ENCODE measurements around a stretch of chr2.

- PRO-cap: no peak
- RAMPAGE, long total RNA, 3 experiments: no peak in any of the 3 experiments
Measured at GRCh38 chr2:61348040-61348622, 122.8 kb downstream of the USP34 start.

DNA sequence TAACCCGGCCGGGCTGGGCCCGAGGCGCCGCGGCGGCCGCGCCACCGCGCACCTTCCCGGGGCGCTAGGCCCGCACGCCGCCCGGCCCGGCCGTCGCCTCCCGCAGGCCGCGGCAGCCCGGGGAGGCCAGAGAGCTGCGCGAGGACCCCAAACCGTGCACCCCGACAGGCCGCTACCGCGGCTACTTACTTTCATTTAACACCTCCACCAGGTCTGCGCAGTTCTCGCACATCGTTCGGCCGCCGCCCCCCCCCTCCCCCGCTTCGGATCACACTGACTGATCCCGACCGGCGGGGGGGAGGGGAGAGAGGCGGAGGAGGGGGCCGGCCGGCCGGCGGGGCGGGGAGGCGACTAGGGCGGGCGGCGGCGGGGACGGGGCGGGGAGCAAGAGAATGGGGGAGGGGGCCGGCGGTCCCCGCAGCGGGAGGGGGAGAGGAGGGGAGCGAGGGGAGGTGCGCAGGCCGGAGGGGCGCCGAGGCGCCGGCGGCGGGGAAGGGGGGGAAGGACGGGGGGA, 369 bp downstream of the USP34 start:
- PRO-cap: bidirectional peak, plus-strand start outside the sequence, minus-strand start at position 255 of the sequence
- RAMPAGE, long total RNA, 3 experiments: start-site peak on the minus strand in 3 of 3 experiments, centred at positions 255 to 279 of the sequence, 48 to 133 reads per replicate

DNA sequence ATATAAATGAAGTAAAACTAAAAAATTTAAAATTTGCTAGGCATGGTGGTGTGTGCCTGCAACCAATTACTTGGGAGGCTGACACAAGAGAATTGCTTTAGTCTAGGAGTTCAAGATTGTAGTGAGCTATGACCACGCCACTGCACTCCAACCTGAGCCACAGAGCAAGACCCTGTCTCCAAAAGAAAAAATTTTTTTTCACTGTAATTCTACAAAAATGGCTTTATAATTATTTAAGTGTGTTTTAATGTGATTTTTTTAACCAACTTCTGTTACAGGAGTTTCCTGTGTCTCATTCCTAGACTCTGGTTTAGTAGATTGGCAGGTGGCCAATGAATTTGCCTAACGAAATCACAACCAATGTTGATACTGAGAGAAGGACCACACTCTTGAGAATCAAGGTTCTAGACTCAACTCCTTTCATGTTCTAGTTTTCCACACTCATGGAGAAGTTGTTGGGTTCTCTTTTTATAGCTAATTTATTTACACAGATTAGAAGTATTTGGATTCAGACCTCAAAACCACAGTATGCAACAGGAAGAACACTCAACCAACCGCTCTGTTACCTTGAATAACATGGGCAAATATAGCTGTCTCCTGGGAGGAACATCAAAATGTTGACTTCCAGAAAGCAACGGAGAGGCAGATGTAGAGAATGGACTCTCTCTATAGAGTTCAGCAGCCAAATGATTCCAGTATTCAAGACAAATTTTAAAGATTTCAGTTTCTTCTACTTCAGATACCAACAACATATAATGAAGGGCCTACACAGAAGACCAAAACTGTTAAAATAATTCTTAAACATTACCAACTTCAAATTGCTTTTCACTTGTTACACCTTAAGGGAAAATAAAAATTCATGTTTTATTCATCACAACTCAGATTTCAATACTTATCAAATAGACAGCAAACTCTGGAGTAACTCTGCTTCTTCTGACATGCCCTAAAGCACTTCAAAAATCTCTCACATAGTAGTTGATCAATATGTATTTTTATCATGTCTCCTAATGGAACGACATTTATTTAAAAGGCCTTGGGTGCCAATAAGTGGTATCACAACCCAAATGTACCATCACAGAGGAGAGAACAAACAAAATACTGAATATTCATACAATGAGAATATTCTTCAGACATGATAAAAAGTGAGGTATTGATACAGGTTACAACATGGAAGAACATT, 22.8 kb upstream of the USP34 start:
- PRO-cap: no peak
- RAMPAGE, long total RNA, 3 experiments: no peak in any of the 3 experiments

- PRO-cap: no peak
- RAMPAGE, long total RNA, 3 experiments: no peak in any of the 3 experiments
Measured at GRCh38 chr2:61512701-61513314, 25.3 kb downstream of the XPO1 start.

- PRO-cap: no peak
- RAMPAGE, long total RNA, 3 experiments: no peak in any of the 3 experiments
Measured at GRCh38 chr2:61971111-61971805, 65.8 kb downstream of the COMMD1 start.

DNA sequence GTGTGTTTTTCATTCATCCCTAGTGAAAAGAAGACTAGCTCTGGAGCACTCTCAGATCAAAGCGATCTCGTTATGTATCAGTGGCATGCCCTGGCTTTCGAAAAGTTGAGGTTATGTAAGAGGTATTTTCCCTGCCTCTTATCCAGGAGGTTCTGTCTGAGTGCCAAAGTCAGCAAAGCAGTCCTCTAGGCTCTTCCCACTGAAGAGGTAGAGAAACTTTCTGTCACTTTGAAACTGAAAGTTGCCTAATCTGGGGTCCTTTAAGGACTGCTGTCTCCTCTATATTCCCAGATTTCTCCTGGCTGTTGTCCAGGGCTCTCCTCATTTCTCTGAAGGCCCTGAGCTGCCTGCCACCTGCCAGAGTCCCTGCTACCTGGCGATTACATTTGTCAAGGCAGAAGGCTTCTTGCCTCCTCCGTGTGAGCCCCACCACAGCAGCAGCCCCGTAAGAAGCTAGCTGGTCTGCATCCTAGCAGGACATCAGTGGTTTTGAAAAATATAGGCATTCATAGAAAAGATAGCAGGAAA, 96.3 kb downstream of the B3GNT2 start:
- PRO-cap: no peak
- RAMPAGE, long total RNA, 3 experiments: no peak in any of the 3 experiments

- PRO-cap: no peak
- RAMPAGE, long total RNA, 3 experiments: no peak in any of the 3 experiments
Measured at GRCh38 chr2:62406358-62406800, 99.6 kb downstream of the TMEM17 start.

- PRO-cap: no peak
- RAMPAGE, long total RNA, 3 experiments: no peak in any of the 3 experiments
Measured at GRCh38 chr2:62424930-62425452, 81.0 kb downstream of the TMEM17 start.

GRCh38 chr2:63025603-63026238, 24.9 kb upstream of the OTX1 start:
- PRO-cap: no peak
- RAMPAGE, long total RNA, 3 experiments: no peak in any of the 3 experiments

- PRO-cap: no peak
- RAMPAGE, long total RNA, 3 experiments: no peak in any of the 3 experiments
Measured at GRCh38 chr2:63613736-63614126, 25.0 kb downstream of the MDH1 start.

DNA sequence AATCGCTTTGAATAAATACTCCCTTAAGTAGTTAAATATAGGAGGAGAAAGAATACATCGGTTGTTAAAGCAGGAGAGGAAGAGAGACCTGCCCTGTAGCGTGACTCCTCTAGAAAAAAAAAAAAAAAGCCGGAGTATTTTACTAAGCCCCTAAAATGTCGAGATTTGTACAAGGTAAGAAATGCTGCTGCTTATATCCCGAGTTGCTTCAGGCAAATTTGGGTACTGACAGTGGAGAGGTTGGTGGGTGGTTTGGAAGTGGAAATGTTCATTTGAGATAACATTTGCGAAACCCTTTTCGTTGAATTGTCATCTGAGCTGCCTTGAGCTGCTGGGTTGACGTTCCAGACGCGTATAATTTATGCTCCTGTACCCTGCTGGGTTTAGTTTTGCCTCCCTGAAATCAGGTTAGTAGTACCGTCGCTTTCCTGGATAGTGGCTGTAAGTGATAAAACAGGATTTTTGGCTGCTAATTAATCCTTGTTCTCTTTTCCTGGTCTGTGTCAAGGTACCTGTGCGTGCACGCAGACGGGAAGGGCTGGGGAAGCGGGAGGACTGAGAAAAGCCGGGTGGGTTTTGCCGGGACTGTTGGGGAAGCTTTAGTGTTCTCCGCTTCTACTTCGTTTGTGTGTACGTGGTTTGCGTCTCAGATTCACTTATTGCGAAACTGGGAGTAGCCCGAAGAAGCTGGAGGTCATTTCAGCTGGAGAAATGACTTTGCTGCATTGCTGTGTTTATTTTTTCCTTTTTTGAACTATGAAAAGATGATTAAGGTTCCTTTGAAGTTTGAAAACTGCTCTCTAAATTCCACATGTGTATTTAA, 546 bp downstream of the UGP2 start:
- PRO-cap: unidirectional peak, minus-strand start at position 626 of the sequence
- RAMPAGE, long total RNA, 3 experiments: no peak in any of the 3 experiments

DNA sequence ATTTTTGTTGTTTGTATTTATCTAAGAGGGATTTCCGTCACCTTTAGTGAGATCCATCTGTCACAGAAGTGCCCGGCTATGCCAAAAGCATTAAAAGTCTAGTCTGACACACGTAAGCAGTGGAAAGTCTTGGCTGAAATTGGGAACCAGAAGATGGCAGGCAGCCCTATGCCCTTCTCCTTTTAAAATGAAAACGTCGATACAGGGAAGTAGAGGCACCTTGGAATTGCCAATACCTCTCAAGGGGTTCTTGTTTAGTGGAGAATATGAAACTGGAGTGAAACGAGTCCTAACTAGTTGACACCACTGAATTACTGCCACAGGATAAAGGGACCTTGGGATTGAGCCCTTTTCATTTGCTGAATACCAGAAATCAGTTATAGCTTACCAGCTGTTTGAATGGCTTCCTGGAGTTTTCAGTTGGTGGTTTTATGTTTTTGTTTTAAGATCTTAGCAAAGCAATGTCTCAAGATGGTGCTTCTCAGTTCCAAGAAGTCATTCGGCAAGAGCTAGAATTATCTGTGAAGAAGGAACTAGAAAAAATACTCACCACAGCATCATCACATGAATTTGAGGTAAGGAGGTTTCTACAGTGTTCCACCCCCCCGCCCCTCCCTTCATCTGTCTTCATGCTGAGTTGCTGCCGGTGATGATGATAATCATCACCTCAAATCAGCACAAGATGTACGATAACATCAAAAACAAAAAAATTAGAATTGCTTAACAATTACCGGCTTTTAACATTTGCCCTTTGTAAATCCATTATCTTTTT, 14.3 kb downstream of the UGP2 start:
- PRO-cap: no peak
- RAMPAGE, long total RNA, 3 experiments: no peak in any of the 3 experiments

DNA sequence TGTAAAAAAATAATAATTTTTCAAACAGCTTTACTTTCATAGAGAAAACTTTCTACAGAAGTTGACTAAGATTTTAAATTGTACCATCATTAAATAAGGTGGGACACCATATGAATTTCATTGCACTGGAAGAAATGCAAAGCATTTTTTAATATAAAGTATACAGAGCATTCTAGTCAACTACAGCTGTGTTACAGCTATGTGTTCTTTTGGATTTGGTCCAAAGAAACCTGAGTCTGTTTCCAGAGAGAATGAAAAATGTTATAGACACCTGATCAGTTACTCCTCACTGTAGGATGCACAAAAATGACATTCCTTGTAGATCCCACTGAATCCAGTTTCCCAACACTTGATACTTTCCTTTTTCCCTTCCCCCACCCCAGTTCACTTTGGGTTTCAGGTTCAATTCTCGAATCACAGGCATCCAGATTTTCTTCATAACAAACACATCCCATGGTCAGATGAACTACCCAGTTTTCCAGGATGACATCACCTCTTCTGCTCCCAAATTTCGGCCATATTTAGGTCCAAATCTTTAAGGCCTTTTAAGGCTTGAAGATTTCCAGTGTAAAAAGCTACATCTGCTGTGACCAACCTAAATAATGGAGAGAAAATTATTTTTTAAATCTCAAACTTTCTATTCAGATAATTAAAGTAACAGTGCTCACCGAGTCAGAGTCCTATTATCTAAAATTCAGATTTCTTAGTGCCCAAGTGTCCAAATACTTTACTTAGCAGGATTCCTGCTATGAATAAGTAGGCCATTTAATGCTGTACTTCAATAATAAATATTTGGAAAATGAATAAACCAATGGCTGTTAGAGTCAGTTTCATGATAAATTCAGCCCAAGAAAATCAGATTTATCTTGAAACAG, 51.5 kb downstream of the UGP2 start:
- PRO-cap: no peak
- RAMPAGE, long total RNA, 3 experiments: no peak in any of the 3 experiments

DNA sequence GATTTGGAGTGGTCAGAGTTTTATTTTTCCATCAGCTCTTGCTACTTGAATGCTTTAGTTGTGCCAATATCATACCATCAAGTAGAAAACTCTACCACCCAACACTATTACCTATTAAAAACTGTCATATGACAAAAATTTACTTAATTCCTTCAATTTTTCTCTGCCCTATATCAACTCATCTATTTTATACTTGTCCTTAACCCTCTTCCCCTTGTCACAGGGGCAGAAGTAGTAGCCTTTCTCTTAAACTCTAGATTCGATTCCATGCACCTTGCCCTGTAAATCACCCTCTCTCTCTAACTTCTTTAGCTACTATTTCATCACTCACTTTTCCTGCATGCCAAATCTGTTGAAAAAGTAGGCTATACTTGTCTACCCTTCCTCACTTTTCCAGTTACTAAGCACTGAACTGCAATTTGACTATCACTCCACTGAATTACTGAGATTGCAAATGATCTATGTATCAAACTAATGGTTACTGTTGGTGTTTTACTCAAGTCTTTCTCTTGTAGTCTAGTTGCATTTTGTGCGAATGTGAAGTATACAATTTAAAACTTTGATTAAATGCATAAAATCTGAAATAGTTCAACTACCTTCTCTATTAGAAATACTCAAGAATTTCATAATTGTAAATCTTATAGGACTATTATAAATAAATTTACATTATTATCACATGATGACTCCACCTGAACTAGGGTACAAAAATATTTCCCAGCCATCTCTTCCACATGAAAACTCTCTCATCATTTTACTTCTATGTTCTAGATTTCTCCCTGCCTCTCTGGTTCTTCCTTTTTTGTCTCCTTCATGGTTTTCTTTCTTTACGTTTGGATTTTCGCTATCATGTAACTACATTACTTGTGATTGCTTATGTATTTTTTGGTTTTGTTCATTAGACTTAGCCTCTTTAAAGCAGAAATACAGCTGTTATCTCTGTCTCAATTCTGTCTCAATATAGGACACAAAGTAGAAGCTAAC, 77.1 kb downstream of the UGP2 start:
- PRO-cap: no peak
- RAMPAGE, long total RNA, 3 experiments: no peak in any of the 3 experiments

GRCh38 chr2:64137833-64138641, 6.2 kb downstream of the PELI1 start:
- PRO-cap: no peak
- RAMPAGE, long total RNA, 3 experiments: no peak in any of the 3 experiments

DNA sequence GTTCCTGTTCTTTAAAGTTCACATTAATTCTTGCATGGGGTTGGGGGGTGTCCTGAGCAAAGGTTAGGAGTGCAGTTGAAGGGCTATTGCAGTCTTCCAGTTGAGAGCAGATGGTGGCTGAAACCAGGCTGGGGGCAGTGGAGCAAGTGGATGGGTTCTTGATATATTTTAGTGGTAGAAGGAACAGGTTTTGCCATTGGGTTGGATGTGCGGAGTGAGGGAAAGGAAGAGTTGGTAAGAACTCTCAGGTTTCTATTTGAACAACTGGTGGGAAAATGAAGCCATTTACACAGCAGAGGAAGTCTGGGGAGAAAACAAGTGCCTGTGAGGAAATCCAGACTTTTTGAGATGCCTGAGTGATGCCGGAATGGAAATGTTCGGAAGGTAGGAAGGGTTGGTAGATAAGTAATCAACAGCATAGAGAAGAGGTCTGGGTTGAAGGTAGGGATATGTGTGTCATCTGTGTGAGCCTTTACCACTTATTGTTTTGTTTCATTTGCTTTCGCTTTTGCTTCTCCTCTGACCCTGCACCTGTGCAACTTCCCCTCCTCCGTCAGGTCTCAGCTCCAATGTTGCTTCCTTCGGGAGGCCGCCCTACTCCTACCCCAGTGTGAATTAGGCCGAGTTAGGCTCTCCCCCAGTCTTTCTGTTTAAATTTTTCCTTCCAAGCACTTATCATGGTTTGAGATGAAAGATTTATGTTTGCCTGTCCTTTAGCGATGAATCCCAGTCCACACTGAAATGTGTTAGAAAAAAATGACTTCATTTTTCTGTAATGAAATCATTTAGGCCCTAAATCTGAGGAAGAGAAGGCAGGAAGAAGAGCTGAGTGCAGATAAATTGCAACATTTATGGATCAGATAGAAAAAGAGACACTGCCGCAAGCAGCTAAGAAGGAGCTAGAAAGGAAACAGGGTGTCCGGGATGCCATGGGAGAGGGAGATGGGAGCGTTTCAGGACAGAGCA, 139.4 kb upstream of the PELI1 start:
- PRO-cap: no peak
- RAMPAGE, long total RNA, 3 experiments: no peak in any of the 3 experiments

GRCh38 chr2:64312238-64312898, 141.6 kb upstream of the LGALSL start:
- PRO-cap: bidirectional peak, plus-strand start at chr2:64312530, minus-strand start at chr2:64312399
- RAMPAGE, long total RNA, 3 experiments: no peak in any of the 3 experiments

- PRO-cap: no peak
- RAMPAGE, long total RNA, 3 experiments: no peak in any of the 3 experiments
Measured at GRCh38 chr2:64325852-64326448, 128.0 kb upstream of the LGALSL start.

DNA sequence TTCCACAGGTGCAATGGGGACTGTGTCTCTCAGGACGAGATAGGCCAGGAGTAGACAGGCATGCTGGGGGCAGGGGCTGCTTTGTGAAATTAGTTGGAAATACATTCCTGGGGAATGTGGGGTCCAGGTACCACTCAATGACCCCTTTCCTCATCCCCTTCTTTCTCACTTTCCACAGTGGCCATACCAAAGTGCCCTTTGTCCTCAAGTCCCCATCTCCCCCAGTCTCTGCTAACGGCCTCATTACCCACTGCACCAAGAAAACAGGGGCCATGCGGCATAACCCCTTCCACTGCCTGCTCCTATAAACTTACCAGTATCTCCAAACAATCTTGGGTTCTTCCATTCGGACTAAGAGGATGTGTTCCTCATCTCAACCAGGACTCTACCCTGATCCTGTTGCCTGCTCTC, 72.0 kb upstream of the LGALSL start:
- PRO-cap: no peak
- RAMPAGE, long total RNA, 3 experiments: no peak in any of the 3 experiments

- PRO-cap: no peak
- RAMPAGE, long total RNA, 3 experiments: no peak in any of the 3 experiments
Measured at GRCh38 chr2:64400622-64401169, 53.3 kb upstream of the LGALSL start.

All from tibial nerve (tissue), 3 donors.